Fibroblast of the aortic adventitia (primary cell): ENCODE measurements around the gene NGEF.

- CAGE, long polyA plus RNA, result no peak
Measured at GRCh38 chr2:230873627-230874308, 9.0 kb downstream of the ITM2C start.

DNA sequence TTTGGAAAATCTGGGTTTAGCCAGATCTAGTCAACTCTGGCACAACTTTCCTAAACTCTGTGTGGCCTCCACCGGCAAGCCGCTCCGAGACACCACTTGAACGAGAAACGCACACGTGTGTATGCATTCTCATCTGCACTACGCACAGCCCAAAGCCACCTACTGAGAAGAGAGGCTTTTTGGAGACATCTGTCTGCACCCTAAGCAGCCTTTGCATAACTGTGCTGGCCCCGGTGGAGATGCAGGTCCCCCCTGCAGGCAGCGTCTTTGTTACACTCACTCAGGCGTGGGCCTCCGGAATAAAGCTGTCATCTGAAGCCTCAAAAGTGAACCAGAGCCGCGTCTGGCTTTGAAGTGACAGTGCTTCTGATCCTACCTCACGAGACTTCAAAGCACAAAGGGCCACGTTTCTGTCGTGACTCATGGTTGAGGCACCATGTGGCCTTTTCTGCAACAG lies 19.7 kb downstream of the GPR55 start:
- CAGE, long polyA plus RNA, result no peak

DNA sequence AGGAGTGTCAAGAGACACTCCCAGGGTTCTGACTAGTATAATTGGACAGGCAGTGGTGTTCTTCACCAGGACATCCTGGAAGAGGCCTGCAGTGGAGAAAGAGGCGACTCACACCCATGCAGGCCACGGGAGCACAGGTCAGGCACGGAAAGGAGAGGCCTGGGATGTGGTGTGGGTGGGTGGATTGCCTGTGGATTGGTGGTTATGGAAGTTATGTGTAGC lies 14.1 kb upstream of the SPATA3 start:
- CAGE, long polyA plus RNA, result no peak

- CAGE, long polyA plus RNA, result no peak
Measured at GRCh38 chr2:231222190-231222495, 23.7 kb downstream of the ARMC9 start.

- CAGE, long polyA plus RNA, result no peak
Measured at GRCh38 chr2:231288551-231288919, 90.1 kb downstream of the ARMC9 start.

GRCh38 chr2:231348692-231349286 lies 46.7 kb upstream of the B3GNT7 start:
- CAGE, long polyA plus RNA, result no peak

GRCh38 chr2:231355413-231355560 lies 40.2 kb upstream of the B3GNT7 start:
- CAGE, long polyA plus RNA, result no peak

DNA sequence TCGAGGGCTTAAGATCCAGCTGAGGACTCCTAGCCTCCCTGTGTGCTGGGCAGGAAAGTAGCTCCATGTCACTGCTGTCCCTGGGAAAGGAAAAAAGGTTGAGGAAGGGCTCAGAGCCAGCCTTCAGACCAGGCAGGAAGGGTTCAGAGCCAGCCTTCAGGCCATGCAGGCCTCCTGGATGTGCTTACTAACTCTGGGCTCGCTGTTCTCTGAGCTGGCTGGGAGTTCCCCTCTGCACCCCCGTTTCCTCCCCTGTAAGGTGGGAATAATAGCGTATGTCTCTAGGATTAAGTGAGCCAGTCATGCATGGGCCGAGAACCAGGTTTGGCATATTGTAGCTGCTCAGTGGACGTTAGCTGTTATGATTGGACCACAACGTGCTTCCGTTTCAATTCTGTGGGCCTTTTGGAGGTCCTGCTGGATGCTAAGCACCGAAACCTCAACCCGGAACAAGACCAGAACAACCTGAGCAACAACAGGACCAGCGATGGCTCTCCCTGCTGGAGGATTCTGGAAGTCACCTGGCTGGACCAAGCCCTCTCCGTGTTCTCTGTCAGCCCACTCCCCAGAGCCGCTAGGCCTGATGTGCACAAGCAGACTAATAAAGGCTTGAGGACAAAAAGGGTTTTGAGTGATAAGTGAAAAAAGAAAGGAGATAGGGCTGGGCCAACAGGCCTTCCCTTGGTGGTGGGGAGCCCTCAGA lies 989 bp upstream of the B3GNT7 start:
- CAGE, long polyA plus RNA, result no peak

DNA sequence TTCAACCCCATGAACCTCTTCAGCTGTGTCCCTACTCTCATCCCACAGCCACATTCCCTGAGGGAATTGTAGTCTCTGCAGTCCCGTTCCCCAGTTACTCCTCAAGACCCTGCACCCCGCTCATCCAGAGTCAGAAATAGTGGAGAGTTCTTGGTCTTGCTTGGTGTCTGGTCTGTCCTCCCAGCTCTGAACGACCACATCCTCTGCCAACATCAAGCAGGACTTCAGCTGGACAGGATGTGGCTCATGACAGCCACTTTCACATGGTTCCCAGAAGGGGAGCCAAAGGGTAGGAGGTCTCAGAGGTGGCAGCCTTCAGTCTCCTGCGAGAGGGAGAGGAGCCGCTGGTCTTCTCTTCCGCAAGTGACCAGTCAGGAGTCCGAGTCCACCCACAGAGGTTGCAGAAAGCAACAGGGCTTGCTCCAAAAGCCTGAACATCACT lies 29.8 kb downstream of the B3GNT7 start:
- CAGE, long polyA plus RNA, result no peak

DNA sequence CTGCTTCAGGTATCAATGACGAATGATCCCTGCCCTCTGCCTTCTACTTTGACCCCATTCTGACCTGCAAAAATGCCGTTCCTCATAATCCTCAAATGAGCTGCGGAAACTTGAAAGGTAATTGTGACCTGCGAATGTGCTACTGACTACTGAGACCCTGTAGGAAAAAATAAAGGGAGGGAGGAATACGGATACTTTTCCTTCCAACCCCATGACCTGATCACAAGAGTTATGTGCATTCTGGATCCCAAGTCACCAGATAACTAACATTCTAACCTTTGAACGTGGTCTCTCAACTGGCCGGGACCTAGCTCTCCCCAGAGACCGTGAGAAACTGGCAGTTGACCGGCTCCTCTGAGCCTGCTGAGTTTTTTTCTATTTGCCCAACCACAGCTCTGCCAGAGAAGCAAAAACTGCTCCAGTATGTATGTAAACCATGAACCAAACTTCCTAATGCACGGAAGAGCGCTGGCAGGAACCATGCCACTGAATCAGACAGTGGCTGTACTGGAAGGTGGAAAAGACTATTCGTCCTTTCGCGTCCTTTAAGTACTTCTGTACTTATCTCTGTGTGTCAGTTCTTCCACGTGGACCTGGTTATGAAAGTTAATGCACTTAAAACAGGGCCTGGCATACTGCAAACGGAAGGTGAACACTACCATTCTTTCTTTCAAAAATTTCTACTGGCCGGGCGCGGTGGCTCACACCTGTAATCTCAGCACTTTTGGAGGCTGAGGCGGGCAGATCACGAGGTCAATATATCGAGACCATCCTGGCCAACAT lies 47.4 kb upstream of the PTMA start:
- CAGE, long polyA plus RNA, result no peak

GRCh38 chr2:231662646-231663328 lies 45.5 kb upstream of the PTMA start:
- CAGE, long polyA plus RNA, result no peak

- CAGE, long polyA plus RNA, result no peak
Measured at GRCh38 chr2:231685308-231685823, 23.0 kb upstream of the PTMA start.

- CAGE, long polyA plus RNA, result no peak
Measured at GRCh38 chr2:231711129-231711544, 2.8 kb downstream of the PTMA start.

DNA sequence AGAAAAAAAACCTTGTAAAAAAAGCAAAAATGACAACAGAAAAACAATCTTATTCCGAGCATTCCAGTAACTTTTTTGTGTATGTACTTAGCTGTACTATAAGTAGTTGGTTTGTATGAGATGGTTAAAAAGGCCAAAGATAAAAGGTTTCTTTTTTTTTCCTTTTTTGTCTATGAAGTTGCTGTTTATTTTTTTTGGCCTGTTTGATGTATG lies 4.8 kb downstream of the PTMA start:
- CAGE, long polyA plus RNA, result no peak

DNA sequence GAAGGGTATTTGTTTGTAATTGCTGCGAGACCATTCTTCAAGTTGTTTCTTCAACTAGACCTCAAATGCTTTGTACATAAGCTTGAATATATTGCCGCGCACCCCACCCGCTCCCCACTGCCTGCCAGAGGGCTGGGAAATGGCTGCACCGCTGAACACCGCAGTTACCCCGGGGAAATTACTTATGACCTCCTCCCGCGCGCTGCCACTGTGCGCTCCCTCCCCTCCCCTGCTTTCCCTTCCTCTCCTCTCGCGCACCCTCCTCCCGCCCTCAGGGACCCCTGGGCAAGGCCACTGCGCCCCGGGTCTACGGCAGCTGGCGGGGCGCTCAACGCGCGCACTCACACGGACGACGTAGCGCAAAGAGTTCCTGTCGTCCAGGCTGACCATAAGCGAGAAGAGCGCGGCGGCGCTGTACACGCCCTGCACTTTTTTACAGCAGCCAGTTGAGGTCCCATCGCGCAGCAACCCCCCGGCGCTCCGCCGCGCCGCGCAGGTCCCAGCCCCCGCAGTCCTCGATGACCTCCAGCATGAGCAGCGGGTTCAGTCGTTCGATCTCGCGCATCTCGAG lies 7.9 kb downstream of the ALPP start:
- CAGE, long polyA plus RNA, result no peak

GRCh38 chr2:232628485-232629522 lies 4.6 kb upstream of the EFHD1 start:
- CAGE, long polyA plus RNA, result no peak

DNA sequence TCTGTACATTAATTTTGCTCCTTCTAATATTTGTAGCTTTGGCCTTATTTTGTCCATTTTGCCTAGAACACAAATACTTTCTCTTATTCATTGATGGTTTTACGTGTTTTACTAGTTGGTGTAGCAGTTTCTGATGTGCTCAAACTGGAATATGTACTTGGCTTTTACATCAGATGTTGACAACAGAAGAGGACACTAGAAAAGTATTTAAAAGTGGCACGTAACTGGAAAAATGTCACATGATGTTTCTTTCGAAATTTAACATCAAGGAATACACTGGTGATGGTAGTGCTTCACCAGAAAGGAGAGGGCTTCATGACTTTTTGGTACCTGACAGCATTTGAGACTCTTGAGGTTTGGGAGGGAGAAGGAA lies 1.4 kb downstream of the GIGYF2 start:
- CAGE, long polyA plus RNA, result no peak

- CAGE, long polyA plus RNA, result no peak
Measured at GRCh38 chr2:232748877-232749287, 27.5 kb downstream of the KCNJ13 start.

GRCh38 chr2:232835635-232836043 lies 34.4 kb upstream of the SNORC start:
- CAGE, long polyA plus RNA, result no peak

GRCh38 chr2:233013029-233013465 lies at the start of gene NGEF:
TSS of gene NGEF (minus strand) at chr2:233013256.
- CAGE, long polyA plus RNA, result no peak